Measurements from ENCODE around the gene C1orf198.

- RRBS, result no CpG with 5 or more reads among the region's 7 CpGs
Measured at GRCh38 chr1:229231149-229231790, 39.6 kb upstream of the RAB4A start.

DNA sequence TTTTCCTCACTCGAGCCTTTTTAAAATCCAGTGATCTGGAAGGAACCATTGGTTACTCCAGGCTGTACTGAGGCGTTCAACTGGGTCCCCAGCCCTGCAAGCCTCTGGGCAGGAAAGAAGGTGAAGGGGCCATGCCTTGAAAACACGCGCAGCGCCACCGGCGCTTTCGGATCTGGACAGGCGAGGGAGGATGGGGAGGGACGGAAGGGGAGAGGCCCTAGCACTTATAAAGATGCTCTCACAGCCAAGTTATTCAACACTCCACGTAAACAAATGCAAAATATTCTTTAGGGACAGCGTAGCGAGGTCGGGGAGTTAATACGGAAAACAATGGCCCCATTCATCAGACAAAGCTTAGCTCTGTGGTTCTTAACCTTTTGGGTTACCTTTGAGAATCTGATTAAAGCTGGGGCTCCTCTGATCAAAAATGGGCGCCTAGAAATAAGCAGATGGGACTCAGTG lies 1.5 kb downstream of the CCSAP start:
- RRBS, result no CpG with 5 or more reads among the region's 16 CpGs

- RRBS, result no CpG with 5 or more reads among the region's 5 CpGs
Measured at GRCh38 chr1:229525806-229526323, 17.7 kb upstream of the NUP133 start.

DNA sequence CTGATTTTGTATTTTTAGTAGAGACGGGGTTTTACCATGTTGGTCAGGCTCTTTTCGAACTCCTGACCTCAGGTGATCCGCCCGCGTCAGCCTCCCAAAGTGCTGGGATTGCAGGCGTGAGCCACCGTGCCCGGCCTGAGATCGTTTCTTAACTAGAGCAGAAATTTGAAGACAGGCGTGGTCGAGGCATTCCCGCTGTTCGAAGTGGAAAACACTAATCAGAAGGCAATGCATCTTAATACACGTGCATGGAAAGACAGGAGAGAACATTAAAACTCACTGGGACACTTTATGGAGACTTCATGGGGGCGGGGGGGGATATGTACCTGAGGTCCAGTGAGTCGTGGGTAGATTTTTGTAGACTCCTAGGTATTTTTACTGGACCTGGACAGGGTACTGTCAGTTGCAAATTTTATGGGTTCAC lies 1.0 kb upstream of the ABCB10 start:
- RRBS, result no CpG with 5 or more reads among the region's 16 CpGs

GRCh38 chr1:229626447-229626879 lies 416 bp downstream of the URB2 start:
- RRBS, result 10% methylated on average over 2 of the region's 24 CpGs

DNA sequence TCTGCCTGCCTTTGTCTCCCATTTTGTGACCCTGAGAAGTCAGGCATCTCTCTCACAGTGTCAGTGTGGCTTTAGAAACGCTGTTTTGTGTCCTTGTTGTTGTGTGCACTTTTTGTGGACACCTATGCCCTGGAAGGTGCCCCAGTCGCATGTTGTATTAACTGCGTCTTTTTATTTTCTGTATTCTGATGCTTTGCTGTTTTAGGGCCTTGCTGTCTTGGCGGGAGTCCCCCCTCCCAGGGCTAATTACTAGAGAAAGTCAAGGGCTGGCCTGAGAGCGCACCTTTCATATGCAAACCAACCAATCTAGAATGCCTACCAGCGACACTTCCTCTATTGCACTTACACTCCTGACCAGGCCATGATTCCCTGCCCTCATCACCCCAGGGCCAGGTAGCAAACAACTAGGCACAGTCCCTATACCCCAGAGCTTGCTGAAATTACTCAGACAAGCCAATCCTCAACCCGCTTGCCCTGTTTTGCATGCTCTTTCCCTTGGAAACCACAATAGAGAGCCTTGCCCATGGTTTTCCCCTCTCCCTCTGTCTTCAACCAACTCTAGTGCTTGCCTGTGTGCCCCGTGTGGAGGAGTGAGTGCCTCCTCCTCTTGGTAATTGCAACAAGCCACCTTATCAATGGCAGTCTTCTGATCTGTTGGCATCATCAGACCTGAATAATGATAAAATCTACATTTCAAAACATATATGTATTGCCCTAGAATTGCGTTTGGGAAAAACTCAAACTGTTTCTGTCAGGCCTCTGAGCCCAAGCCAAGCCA lies 70.3 kb downstream of the URB2 start:
- RRBS, result no CpG with 5 or more reads among the region's 9 CpGs

- RRBS, result no CpG with 5 or more reads among the region's 5 CpGs
Measured at GRCh38 chr1:229879779-229880264, 187.2 kb upstream of the GALNT2 start.

DNA sequence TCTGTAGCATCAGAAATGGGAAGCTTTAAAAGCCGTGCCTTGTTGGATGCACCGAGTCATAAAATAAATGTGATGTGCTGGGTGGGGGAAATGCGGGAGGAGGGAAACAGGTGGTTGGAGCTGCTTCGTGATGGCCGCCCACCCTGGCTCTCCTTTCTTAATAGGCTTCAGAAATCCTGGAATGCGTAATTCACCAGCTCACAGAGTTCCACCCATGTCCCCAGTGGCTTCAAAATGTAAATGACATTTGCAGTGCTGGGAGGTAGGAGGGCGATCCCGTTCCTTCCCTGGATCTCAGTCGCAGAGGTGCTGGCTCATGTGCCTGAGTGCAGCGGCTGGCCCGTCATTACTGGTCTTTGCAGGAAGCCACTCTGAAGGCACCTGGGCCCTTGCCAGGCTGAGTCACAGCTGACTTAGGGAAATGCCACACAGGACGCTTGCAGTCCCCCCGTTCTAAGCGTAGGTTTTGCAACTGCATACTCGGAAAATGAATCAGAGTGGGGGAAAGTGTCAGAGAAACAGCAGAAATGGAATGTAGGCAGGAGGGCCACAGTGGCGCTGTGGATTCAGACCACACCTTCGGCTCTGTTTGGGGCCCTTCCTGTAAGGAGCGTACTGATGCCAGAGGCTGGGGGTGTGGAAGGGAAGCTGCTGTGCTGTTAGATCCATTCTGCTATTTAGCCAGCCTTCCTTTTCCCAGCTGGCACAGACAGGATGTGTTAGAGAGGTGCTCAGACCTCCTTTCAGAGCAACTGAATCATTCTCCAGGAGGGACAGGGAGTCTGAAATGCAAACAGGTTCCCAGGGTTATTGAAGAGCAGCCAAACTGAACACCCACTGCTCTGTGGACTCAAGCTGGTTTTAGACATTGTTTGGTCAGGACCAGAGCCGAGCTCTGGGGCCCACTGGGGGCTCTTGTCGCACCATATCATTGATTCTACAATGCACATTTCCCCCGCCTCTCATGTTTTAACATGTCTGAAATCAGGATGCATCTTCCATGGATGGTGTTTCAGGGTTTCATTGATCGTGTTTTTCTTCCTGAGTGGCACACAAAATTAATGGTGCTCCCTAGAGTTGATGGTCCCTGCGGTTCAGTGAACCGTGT lies 37.8 kb downstream of the GALNT2 start:
- RRBS, result no CpG with 5 or more reads among the region's 24 CpGs

DNA sequence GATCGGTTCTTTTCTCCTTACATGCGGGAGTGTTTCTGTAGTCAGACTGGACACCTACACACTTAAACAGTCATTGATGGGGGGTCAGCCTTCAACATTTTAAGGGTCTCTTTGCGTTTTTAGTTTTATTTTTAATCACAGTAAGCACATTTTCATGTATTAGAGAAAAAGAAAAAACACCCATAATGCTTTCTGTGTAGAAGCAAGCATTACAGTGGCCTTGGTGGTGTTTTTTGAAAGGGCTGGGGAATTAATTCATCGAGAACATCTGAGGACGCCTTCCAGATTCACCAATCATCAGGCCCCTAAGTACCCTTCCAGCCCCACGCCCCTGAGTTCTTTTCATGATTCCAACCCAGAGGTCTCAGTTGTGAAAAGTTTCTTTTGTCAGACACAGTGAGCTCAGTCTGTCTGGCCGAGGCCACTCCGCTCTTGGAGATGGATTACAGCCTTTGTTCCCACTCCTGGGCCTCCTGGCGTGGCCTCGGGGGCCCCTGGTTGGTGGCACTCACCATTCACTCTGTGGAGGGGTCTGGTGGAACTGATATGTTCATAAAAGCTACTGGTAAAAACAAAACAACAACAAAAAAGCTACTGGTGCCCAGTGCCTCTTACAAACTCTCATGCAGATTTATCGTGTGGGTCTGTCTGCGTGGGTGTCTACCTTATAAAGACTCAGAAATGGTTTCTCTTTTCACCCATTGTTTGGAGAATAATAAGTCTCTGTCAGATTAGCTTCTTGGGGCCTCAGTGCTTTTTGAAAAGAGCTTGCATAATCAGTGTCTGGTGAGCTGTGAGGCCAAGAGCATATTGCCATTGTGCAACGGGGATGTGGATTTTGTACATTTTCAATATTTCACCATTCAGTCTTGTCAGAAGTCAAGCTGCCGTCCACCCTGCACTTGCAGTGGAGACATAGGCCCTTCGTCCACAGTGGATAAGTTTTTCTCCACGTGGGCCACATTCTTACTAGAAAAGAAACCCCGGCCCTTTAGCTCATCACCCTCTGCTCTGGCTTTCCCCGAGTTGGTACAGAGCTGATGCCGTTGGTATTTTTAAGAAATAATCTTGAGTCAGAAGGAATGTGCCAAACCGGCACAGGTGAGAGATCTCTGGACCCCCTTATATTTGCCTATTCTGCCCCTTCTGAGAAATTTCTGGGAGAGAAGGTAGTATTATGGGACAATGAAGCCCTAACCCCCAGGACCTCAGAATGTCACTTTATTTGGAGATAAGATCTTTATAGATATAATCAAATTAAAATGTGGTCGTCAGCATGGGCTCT lies 86.7 kb downstream of the GALNT2 start:
- RRBS, result no CpG with 5 or more reads among the region's 21 CpGs

DNA sequence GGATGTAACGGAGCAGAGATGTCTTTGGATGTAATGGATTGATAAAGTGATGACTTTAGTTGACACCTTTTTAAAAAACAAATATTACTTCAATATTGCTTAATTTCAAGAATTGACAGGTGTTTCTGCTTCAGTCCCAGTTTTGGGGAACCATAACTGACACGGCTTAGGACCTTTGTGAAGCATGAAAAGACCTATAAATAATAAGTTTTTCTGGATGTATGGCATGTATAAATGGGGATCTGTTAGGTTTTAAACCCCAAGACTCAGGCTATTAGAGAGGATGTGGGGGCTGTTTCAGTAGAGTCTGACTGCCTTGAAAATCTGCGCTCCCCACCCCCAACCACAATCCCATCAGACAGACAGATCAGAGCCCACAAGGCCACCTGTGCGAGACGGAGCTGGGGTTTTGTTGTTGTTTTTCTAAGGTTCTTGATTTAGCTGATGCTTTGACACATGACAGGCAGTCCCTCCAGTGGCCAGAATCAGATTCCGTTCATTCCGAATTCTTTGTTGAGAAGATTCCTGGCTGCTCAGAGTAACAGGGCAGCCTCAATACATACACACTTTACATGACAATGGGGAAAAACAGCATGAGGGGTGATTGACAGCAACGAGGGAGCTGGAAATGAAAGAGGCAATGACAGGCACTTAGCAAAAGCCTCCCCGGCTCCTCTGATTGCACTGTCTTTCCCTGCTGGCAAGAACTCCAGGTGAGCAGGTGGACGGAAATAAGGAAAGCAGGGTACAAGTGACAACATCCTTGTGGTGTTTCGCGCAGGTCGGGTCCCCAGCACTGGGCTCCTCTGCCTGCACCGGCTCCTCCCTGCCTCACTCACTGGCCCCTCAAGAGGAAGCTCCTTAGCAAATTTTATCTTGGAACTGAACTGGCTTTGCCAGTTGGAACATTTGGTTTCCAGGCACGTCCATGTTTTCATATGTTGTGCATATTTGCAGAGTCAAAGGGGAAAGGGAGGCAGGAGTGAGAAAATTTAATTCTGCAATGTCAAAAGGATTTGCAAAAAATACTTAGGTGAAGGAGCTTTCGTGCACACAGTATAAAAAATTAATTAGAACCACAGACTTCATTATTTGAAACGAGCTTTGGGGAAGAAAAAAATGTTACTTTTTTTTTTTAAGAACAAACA lies 148.8 kb downstream of the PGBD5 start:
- RRBS, result no CpG with 5 or more reads among the region's 17 CpGs

DNA sequence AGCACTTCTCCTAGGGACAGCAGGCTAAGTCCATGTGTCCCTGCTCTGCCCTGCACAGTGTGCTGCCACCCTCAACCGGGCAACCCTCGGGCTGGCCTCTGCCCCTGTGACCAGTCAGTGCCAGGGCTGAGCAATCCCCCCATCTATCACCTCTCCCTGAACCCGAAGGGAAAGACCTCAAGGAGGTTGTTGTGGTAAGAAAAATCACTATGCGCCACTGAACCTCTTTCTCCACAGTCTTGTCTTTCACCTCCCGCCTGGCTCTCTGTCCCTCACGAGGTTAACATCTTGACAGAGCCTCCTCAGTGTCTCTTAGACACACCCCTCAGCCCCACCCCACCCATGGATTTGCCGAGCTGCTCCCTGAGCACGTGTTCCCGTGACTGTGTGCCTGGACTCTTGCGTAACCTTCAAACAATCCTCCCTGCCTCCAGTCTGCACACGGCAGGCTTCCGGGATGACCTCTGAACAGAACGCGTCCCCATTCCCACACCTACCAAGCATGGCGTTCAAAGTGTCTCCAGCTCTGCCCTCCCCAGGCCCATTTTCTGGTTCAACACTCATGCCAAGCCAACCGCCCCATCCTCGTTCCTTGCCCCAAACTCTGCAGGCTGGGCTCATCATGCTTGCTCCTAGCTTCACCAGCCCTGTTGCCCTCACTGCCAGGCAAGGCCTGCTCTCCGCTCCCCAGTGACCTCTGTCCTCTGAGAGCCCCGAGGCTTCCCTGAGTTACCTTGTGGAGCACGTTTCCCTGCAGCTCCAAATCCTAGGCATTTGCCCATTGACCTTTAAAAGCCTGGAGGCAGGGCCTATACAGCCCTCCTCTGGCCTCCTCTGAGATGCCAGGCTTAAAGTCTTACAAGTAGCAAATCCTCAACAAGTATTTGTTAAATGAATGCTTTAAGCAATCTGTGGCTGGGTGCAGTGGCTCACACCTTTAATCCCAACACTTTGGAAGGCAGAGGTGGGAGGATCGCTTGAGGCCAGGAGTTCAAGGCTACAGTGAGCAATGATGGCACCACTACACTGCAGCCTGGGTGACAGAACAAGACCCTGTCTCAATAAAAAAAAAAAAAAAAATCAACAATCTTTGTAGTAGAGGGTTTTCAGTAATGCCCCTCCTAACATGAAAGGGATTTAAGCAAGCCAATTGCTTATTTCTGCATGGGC lies 5.2 kb downstream of the AGT start:
- RRBS, result no CpG with 5 or more reads among the region's 21 CpGs

DNA sequence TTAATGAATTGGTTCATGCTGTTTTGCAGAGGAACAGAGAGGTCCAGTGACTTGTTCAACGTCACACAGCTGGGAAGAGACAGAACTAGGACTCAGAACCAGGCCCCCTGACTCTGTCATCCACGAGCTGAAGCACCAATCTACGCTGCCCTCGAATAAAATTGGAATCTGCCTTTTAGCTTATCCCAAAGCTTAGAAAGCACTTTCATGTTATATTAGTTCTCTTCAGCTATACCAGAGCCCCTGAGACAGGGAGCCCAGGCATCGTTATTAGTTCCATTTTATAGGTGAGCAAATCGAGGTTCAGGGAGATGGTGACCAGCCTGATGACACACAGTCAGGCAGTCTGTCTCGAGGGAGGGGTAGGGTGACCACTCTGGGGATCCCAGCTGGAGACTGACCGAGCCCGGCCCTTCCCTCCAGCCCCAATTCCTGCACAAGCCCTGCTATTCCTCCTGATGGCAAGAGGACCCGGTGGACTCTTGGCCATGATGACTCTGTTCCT lies 569 bp downstream of the AGT start:
- RRBS, result 48% methylated on average over 2 of the region's 10 CpGs

- RRBS, result no CpG with 5 or more reads among the region's 5 CpGs
Measured at GRCh38 chr1:230739802-230740210, 7.4 kb upstream of the CAPN9 start.

- RRBS, result no CpG with 5 or more reads among the region's 17 CpGs
Measured at GRCh38 chr1:230858661-230859940, 9.2 kb downstream of the C1orf198 start.

- RRBS, result 2% methylated on average over 34 of the region's 81 CpGs
Measured at GRCh38 chr1:230868441-230869466, at the start of gene C1orf198. TSS of gene C1orf198 (minus strand) at chr1:230868521.

DNA sequence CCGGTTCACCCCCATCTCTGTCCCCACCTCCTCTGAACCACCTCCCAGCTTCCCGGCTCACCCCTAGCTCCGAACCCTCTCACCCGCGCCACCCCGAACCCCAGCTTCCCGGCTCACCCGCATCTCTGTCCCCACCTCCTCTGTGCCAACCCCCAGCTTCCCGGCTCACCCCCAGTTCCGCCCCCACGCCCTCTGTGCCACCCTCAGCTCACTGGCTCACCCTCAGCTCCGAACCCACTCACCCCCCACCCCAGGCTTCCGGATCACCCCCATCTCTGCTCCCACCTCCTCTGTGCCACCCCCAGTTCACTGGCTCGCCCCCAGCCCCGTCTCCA lies 482 bp upstream of the FAM89A start:
- RRBS, result 6% methylated on average over 9 of the region's 15 CpGs

- RRBS, result no CpG with 5 or more reads among the region's 11 CpGs
Measured at GRCh38 chr1:231225934-231226615, 14.9 kb downstream of the C1orf131 start.

- RRBS, result no CpG with 5 or more reads among the region's 10 CpGs
Measured at GRCh38 chr1:231232758-231233437, 8.1 kb downstream of the C1orf131 start.

DNA sequence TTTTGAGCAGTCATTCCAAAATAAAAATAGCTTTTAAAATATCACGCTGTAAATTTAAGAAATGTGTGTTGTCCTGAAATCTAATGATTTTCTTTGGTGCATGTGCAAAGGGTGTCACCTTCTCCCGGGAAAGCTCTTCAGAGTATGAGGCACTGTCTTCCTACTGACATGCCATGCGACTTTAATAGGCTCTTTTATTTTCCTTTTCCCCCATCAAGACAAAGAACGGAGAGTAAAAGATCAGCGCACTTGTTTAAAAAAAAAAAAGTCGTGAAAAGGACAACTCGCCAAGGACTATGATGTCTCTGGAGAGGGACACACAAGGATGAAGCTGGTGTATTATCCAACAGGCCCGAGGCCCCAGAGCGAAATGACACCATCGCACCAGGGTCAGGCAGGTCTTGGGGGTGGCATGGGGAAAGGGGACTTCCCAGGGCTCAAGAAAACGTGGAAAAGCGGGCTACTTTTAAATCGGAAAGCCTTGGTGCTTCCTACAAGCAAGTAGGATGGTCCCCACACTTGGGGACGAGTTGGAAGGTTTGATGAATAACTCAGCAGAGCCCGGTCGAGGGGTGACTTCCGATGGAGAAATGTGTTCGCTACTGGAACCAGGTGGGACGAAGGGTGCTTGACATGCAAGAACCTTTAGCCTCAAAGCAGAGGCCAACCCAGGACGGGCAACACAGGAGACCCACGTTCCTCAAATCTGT lies 539 bp downstream of the C1orf131 start:
- RRBS, result no CpG with 5 or more reads among the region's 21 CpGs

- RRBS, result no CpG with 5 or more reads among the region's 5 CpGs
Measured at GRCh38 chr1:231272045-231272578, 31.1 kb downstream of the GNPAT start.

All from cardiac fibroblast (primary cell).